OCI-LY7 (cell line): ENCODE measurements around the genes ZNF518A, TLL2, FRAT1 and RRP12.

GRCh38 chr10:95784061-95784846 is 28.3 kb downstream of the ENTPD1 start:
- PRO-cap = no peak
- RAMPAGE, long total RNA = no peak

- PRO-cap = no peak
- RAMPAGE, long total RNA = no peak
These were observed 35.6 kb downstream of the ENTPD1 start for GRCh38 chr10:95791473-95792065.

- PRO-cap = bidirectional peak, plus-strand start at chr10:96044351, minus-strand start at chr10:96044142; bidirectional peak, plus-strand start at chr10:96044508, minus-strand start at chr10:96044516; unidirectional peak, minus-strand start at chr10:96044578
- RAMPAGE, long total RNA = no peak
These were observed 674 bp downstream of the CCNJ start for GRCh38 chr10:96043754-96044759.

GRCh38 chr10:96129820-96130628 is at the start of gene ZNF518A:
TSS of gene ZNF518A (plus strand) at chr10:96130297.
- PRO-cap = bidirectional peak, plus-strand start at chr10:96130056, minus-strand start at chr10:96129961; bidirectional peak, plus-strand start at chr10:96130564, minus-strand start at chr10:96130498
- RAMPAGE, long total RNA = no peak

DNA sequence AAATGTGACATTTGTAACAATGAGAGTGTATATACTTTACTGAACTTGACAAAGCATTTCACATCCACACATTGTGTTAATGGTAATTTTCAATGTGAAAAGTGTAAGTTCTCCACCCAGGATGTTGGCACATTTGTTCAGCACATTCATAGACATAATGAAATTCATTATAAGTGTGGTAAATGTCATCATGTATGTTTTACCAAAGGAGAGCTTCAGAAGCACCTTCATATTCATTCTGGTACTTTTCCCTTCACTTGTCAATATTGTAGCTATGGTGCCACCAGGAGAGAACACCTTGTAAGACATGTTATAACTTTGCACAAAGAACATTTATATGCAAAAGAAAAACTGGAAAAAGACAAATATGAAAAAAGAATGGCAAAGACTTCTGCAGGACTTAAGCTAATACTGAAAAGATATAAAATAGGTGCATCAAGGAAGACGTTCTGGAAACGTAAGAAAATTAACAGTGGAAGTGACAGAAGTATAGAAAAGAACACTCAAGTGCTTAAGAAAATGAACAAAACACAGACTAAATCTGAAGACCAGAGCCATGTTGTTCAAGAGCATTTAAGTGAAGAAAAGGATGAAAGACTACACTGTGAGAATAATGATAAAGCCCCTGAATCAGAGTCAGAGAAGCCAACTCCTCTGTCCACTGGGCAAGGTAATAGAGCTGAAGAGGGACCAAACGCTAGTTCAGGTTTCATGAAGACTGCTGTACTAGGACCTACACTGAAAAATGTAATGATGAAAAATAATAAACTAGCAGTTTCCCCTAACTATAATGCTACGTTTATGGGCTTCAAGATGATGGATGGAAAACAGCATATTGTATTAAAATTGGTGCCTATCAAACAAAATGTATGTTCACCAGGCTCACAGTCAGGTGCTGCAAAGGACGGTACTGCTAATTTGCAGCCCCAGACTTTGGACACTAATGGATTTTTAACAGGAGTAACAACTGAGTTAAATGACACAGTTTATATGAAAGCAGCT is 27.1 kb downstream of the ZNF518A start:
- PRO-cap = no peak
- RAMPAGE, long total RNA = no peak

GRCh38 chr10:96287508-96288194 is 16.3 kb upstream of the BLNK start:
- PRO-cap = unidirectional peak, minus-strand start at chr10:96287508; bidirectional peak, plus-strand start at chr10:96288056, minus-strand start at chr10:96287886
- RAMPAGE, long total RNA = no peak

DNA sequence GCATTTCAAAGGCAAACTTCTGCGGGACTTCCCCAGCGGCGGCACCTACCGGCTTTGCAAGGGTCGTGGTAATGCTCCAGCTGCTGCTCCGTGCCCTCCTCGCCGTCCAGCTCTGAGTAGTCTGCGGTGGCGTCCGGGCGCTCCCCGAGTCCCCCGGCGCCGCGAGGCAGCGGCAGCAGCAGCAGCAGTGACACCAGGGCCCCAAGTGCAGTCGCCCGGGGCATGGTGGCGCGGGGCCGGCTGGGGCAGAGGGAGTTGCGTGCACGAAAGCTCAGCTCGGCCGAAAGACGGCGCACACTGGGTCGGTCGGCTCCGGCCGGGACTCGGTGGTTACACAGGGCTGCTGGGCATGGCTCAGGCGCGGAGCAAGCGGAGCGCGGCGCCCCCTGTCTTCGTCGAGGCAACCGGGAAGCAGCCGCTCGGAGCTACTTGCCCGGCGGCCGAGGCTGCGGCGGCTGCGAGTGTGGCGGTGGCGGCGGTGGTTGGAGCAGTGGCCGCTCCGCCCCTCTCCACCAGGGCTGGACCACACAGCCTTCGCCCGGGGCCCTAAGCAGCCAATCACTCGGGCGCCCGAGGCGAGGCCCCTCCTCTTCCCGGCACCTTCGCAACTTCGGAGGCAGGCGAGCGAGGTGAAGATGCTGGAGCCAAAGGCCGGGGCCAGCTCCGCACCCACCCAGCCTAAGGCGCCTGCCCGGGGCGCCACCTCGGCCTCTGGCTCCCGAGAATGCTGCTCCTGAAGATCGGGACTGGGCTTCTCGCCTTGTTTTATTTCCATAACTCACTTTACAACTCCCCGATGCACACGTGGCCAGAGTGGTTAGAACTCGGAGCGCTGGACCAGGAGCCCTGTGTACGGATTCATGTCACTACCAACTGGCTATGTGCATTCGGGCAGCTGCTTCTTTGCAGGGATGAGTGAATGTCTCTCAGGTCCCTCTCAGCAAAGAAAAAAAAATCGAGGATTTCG is at the start of gene TLL2:
TLL2 (minus strand) TSS at position 465 of the 967 bp plus-strand sequence.
- PRO-cap = bidirectional peak, plus-strand start at position 619 of the sequence, minus-strand start at position 463 of the sequence
- RAMPAGE, long total RNA = no peak

DNA sequence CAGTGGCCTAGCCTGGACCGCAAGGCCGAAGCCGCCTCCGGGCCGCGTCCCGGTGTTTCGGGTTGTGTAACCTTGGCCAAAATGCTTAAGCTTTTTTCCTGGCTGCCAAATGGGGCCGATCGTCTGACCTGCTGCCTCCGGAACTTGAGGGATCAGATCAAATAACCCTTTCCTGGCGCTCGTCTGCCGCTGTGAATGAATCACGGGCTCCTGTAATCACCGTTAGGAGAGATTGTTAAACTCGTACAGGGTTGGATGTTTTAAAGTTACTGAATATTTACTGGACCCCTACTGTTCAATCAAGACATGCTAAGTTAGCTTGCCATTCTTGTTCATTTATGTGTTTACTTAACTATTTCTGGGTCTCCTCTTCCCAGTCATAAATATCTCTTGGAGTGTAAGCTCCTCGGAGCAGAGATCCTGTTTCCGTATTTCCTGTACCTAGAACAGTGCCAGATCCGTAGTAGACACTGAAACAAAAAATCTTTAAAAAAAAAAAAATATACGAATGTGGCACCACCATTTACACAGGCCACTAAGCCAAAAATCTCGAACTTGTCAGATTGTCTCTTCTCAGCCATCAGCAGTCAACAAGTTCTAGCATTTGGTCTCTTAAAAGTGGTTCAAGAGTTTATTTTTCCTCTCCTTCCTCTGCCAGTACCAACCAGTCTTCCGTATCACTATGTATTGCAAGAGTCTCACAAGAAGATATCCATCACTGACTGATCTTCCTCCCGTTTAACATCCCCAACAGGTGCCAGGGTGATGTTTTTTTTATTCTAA is 627 bp upstream of the TM9SF3 start:
- PRO-cap = no peak
- RAMPAGE, long total RNA = no peak

GRCh38 chr10:96646524-96647329 is 59.9 kb upstream of the TM9SF3 start:
- PRO-cap = no peak
- RAMPAGE, long total RNA = no peak

- PRO-cap = no peak
- RAMPAGE, long total RNA = no peak
These were observed 126.0 kb downstream of the LCOR start for GRCh38 chr10:96957880-96958758.

- PRO-cap = bidirectional peak, plus-strand start at chr10:97319267, minus-strand start at chr10:97318960; unidirectional peak, plus-strand start at chr10:97319546
- RAMPAGE, long total RNA = no peak
These were observed at the start of gene FRAT1 for GRCh38 chr10:97318847-97319631. TSS of gene FRAT1 (plus strand) at chr10:97319271.

GRCh38 chr10:97319632-97320010 is 550 bp downstream of the FRAT1 start:
- PRO-cap = no peak
- RAMPAGE, long total RNA = no peak

GRCh38 chr10:97321530-97321797 is 2.4 kb downstream of the FRAT1 start:
- PRO-cap = no peak
- RAMPAGE, long total RNA = no peak

GRCh38 chr10:97332902-97334099 is 1.2 kb downstream of the FRAT2 start:
- PRO-cap = bidirectional peak, plus-strand start at chr10:97333873, minus-strand start at chr10:97333816
- RAMPAGE, long total RNA = no peak

DNA sequence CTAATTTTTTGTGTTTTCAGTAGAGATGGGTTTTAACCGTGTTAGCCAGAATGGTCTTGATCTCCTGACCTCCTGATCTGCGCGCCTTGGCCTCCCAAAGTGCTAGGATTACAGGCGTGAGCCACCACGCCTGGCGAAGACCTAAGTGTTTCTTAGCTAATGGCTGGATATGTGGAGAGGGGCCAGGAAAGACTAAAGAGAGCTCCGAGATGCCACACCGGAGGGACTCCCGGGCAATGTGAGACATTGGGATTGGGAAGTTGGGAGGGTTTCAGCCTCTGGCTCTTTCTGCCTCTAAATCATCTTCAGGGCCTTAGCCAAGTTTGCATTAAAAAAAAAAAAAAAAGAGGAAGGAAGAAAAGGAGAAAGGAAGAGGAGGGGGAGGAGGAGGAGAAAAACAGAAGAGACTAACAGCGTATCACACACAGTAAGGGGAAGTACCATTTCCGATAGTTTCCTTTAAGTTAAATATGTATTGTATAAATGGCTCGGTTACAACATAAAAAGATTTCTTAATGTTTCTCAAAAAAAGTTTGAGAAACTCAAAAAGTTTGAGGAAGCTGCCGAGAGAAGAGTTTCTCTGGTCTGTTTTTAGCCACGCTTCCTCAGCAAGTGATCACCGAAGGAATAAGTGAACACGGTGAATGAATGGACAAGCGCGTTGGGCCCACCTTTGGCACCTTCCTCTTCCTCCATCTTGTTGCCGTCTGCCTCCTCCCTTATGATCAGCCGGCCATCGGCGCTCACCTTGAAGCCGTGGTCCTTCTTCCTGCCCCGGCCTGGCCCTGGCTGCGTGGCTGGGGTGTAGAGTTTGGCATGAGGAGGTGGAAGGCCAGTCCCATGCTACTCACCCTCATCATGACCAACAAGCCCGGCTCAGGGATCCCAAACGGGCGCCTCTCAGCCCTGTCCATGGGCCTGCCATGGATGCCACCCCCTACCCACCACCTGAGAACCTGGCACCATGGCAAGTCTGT is 31.2 kb upstream of the FRAT2 start:
- PRO-cap = no peak
- RAMPAGE, long total RNA = no peak

DNA sequence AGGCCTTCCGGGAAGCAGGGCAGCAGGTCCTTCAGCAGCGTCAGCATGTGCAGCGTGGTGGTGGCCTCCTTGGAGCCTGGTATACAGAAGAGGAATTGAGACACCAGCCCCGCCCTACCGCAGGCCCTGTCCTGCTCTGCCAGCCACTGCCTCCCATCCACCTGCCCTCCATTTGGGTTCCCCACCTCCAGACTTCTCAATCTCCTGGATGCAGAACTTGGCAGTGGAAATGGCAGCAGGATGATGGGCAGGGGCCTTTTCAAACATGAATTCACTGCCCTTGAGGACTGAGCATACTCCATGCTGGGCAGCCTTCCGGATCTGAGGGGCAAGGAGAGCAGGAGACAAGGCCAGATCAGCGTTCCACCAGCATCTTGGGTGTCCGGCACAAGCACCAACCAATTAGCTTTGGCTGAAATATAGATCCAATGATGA is 12.8 kb downstream of the RRP12 start:
- PRO-cap = no peak
- RAMPAGE, long total RNA = no peak

GRCh38 chr10:97400667-97401733 is at the start of gene RRP12:
TSS of gene RRP12 (minus strand) at chr10:97401340.
- PRO-cap = bidirectional peak, plus-strand start at chr10:97401478, minus-strand start at chr10:97401340
- RAMPAGE, long total RNA = no peak

DNA sequence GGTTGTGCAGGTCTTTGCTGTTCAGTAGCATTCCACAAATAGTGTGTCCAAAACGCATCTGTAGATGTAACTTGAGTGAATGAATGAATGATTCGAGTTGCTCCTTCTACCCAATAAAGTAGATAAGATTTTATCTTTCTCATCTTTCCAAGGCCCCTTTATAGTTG is 1.2 kb downstream of the PGAM1 start:
- PRO-cap = no peak
- RAMPAGE, long total RNA = no peak

DNA sequence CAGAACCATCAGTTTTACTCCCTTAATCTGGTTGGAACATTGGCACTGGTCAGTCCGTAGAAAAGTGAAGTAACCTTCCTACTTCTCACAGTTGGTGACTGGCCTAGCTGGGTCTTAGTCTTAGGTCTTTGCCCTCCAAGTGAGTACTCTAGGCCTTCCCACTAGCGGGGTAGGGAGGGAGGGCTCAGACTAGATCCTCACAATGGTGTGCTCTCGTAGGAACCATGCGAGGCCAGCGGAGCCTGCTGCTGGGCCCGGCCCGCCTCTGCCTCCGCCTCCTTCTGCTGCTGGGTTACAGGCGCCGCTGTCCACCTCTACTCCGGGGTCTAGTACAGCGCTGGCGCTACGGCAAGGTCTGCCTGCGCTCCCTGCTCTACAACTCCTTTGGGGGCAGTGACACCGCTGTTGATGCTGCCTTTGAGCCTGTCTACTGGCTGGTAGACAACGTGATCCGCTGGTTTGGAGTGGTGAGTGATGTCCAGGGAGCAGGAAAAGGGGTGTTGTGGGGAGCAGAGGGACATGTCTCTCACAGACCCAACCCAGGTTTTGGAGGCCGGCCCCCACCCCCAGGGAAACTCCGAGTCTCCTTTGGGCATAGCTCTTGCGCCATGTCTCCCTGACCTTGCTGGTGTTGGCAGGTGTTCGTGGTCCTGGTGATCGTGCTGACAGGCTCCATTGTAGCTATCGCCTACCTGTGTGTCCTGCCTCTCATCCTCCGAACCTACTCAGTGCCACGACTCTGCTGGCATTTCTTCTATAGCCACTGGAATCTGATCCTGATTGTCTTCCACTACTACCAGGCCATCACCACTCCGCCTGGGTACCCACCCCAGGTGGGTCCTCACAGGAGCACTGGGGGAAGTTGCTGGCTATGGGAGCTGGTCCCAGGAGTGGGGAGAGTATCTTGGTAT is 5.7 kb downstream of the ZDHHC16 start:
- PRO-cap = no peak
- RAMPAGE, long total RNA = no peak

DNA sequence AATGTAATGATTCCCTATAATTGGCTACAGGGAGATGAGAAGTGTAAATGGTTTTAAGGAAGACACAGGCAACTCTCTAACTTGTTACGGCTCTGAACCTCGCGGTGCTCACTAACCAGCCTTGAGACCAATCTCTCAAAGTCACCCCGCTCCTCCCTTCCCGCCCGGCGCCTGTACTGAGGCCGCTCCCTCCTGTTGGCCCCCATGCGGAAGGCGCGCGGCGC is 273 bp downstream of the MMS19 start:
- PRO-cap = no peak
- RAMPAGE, long total RNA = no peak